ENCODE measurements around a stretch of chr2.

DNA sequence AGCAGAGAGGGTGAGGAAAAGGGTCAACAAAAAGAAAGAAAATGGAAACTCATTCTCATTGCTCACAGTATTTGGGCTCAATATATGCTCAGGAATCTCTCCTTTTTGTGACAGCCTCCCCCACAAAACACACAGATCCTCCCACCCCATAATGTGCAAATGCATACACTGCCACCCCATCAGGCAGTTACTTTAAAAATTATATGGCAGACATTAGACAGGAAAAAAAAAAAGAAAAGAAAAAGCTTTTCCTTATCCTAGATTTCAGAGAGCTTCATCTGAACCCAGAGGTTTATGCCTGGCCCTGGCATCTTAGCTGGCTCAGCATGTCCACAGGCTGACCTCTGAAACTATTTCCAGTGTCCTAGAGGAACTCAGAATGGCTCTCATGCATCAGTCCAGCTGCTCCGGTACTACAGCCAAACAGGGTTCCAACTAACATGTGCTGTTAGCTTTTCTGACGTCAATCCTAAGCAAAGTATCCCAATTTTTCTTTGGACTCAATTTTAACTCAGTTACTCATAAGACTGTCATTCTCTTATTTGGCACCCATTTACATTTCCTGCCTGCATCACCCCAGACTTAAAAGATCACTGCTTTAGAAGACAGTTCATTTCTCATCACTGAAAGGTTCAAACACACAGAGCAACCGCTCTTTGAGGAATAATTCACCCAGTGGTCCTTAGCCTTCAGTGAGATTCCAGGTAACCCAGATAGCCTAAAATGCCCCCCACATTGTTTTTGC lies 105.8 kb downstream of the RBMS1 start:
- PRO-cap = no peak

GRCh38 chr2:160393946-160394706 lies 99.5 kb downstream of the RBMS1 start:
- PRO-cap = unidirectional peak, minus-strand start at chr2:160394284

- PRO-cap = bidirectional peak, plus-strand start at chr2:160407325, minus-strand start at chr2:160407352; bidirectional peak, plus-strand start at chr2:160407612, minus-strand start at chr2:160407644; bidirectional peak, plus-strand start at chr2:160407699, minus-strand start at chr2:160407733; bidirectional peak, plus-strand start at chr2:160408039, minus-strand start at chr2:160407903
These were observed 86.0 kb downstream of the RBMS1 start for GRCh38 chr2:160407291-160408293.

- PRO-cap = no peak
These were observed 65.4 kb downstream of the RBMS1 start for GRCh38 chr2:160428041-160428807.

- PRO-cap = no peak
These were observed 6.5 kb downstream of the TANK start for GRCh38 chr2:161166438-161167456.

DNA sequence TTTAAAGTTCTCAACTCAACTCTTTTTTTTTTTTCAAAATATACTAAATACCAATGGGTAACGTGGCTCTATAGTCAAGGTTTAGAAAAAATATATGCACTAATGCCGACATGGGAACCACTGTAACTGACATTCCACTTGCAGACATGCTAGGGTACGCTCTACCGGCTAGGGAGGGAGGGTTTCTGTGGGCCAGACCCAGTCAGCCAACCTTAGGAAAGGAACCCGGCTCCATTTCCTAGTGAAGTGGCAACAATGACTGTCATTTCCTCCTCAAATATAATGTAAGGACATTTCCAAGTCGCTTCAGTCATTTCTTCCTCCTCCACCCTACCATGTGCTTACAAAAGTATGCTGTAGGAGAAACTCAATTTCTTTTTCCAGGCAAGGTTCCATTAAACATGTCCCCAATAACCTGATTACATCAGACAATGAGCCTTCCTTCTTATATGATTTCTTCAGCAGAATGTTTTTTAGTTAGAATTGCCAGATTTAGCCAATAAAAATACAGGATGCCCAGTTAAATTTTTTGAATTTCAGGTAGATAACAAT lies 64.3 kb upstream of the PSMD14 start:
- PRO-cap = no peak

DNA sequence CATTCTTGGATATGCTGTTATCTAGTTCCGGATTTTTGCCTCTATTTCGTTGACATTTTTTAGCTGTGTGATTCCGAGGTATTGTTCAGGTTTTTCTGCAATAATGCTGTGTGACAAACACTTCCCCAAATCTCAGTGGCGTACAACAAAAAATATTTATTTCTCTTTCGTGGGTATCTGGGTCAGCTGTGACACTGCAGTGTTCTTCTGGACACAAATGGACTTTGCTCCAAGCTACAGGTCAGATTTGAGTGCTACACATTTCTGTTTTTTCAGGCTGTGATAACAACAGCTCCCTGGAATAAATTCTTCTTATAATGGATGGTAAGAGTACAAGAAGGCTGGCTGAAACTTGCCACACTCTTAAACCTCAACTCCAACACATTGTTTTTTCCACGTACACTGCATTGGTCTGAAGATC lies 50.9 kb upstream of the PSMD14 start:
- PRO-cap = no peak

DNA sequence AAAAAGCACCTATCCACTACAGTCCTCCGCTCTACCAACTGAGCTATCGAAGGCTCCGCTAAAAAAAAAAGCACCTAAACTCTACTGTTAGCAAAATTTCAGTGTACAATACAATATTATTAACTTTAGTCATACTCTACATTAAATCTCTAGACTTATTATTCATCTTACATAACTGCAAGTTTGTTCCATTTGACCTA lies 117.0 kb downstream of the SLC4A10 start:
- PRO-cap = no peak

DNA sequence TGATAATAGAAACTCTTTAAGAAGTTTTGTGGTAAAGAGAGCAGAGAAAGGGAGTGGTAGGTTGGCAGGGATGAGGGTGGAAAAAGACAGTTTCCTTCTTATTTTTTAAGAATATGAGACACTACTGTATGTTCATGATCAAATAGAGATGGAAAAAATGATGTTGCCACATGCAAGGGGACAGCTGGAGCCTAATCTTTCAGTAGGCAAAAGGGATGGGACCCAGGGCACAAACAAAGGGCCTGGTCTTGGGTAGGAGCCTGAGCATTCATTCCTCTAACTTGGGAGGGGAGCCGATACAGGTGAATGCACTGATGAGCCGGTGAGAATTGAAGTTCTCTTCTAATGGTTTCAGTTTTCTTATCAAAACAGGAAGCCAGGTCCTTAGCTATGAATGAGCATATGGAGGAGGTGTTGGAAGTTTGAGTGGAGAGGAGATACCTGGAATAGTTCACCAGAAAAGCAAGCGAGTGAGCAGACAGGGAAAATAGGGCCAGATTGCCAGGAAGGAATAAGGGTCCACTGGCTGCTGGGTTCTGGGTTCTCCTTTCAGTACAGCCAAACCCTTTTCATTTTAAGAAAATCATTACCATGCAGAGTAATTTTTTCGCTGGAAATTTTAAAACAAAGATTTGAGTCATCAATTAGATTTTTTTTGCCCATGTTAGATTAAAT lies 10.1 kb downstream of the DPP4 start:
- PRO-cap = no peak

GRCh38 chr2:163680193-163680763 lies 55.5 kb downstream of the FIGN start:
- PRO-cap = no peak

GRCh38 chr2:163681549-163682179 lies 54.1 kb downstream of the FIGN start:
- PRO-cap = no peak

DNA sequence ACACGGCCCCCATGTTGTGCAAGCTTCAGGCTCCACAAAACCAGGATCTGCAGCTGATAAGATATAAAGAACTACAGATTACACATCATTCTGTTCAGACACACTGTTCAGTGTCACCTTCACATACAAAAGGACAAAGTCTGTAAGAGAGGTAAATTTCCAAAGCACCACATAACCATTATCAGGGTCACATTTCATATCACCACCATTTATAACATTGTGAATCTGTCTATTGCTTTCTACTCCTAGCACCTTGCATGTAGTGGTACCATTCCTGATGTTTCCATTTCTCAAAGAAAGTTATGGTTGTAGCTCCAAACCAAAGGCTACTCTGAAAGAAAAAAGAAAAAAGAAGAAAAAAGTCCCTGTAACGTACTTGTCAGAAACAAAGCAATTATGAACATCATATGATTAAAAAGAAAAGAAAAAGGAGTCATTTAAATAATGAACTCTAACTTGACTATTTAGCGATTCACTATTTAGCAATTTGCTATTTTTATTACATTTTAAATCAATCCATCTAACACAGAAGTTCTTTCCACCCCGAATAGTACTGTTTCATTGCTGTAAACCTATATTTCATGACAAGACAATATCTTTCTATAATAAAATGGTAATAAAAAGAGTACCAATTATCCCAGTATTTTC lies 33.4 kb downstream of the FIGN start:
- PRO-cap = no peak

GRCh38 chr2:164564160-164564474 lies 57.2 kb downstream of the GRB14 start:
- PRO-cap = no peak

- PRO-cap = no peak
These were observed 1.2 kb upstream of the GRB14 start for GRCh38 chr2:164622224-164623222.

DNA sequence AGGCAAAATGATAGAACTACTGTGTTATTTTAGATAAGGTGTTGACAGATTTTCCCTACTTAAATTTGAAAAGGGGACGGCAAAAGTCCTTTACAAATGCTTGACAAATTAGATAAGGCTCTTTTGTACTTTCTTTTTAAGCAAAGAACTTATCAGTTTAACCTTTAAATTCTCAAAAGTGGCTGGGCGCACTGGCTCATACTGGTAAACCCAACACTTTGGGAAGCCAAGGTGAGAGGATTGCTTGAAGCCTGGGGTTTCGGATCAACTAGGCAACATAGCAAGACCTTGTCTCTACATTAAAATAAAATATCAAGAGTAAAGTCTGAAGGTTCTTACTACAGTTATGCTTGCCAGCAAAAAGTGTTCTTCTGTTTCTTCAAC lies 2.5 kb downstream of the COBLL1 start:
- PRO-cap = no peak

- PRO-cap = bidirectional peak, plus-strand start at chr2:164840580, minus-strand start at chr2:164840378
These were observed 1.3 kb downstream of the COBLL1 start for GRCh38 chr2:164840219-164840866.

- PRO-cap = unidirectional peak, minus-strand start at chr2:165795186
These were observed 1.0 kb upstream of the GALNT3 start for GRCh38 chr2:165795018-165795535.

DNA sequence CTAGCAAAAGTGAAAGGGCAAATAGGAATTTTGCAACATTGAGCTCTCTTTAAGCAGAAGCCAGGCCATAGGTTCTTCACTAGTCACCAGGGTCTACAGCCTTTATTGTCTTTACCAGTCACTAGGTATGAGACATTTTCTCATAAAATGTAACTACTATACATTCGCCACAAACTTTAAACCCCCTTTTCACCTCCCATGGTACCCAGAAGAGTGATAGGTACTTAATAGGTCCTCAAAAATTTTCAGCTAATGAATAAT lies 37.4 kb downstream of the SCN1A start:
- PRO-cap = no peak

GRCh38 chr2:166388324-166388963 lies 12.7 kb upstream of the SCN9A start:
- PRO-cap = no peak

DNA sequence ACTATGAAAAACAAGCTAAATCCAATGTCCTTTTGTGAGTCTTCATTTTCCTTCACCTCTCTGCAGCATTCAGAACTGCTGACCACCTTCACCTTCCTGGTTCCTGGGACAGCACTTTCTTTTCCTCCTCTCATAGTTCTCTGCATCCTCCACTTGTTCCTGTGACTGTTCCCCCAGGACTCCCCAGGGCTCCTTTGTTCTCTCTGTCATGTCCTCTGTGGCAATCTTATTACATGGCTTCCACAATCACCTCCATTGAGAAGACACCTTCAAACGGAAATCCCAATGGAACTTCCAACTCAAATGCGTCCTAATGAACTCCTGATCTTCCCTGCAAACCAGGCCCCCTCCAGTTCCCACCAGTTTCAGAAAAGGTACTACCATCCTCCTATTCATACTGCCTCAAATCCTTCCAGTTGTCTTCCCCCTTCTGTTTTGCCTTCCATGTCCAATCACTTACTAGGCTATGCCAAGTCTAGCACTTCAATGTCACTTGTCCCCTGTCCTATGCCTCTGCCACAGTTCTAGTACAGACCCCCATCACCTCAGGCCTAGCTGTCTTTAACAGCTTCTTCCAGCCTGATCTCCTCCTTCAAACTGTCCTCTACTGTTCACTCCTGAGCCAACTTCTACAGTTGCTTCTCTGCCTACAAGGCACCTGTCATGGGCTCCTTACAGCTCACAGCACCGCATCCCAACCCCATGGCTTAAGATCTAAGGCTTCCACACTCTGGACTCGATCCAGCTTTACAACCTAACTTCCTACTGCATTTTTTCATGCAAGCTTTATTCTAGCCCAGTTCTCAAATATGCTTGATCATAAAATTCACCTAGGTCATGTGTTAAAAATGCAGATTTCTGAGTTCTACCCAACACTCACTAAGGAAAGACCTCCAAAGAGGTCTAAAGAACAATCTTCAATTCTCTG lies 152.6 kb downstream of the STK39 start:
- PRO-cap = no peak